Left cardiac atrium (tissue), 1 donor: Measurements from ENCODE around the gene ERVMER34-1.

GRCh38 chr4:48093805-48094294, 40.2 kb downstream of the TXK start:
- PRO-cap: no peak

DNA sequence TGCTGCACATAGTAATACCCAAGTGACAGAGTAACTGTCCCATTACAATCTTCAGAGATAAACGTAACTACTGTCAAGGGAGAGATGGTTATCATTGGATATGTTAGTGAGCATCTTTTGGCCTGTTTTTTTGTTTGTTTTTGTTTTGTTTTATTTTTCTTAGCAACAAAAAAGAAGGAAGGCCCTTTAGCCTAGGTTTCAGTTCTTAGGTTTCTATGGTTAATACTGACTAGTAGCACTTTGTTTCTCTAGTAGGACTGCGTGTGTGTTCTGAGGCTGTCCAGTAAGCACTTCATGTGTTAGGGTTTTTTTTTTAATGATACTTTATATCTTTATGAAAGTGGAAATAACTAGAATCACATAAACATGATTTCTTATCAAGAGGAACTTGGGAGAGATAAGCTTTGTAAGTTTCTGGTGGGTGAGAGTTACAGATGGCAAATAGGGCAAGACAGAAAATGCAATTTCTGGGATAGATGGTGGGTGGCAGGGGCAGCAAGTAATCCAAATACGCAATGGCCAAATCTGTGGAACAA, 59.5 kb upstream of the TXK start:
- PRO-cap: no peak

- PRO-cap: no peak
Observed at GRCh38 chr4:48340148-48340590, 1.2 kb upstream of the SLAIN2 start.

DNA sequence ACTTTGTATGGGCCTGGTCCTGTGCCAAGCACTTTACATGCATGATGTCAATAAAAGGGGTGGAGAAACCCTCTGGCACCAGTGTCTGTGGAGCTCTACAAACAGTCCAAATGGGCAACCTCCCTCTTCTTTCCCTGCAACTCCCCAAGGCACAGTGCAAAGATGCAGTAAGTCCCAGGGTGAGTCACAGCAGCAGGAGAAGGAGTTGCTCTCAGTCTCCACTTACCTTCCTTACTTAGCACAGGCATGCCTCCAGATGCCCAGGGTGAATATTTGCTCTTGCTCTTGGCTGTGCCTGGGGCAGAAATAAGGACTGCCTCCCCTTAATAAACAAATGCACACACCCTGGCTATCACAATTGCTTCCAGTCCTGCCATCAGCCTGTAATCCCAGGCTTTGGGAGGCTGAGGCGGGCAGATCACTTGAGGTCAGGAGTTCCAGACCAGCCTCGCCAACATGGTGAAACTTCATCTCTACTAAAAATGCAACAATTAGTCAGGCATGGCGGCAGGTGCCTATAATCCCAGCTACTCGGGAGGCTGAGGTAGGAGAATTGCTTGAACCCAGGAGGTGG, 4.2 kb downstream of the OCIAD2 start:
- PRO-cap: no peak

DNA sequence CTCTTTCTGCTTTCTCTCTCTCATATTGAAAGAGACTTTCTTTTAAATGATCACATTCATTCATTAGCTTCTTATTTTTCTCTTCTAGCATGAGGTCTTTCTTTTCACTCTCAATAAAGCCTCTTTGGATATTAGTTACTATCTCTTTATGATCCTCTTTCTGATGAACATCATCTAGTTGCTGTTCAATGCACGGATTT, 516.0 kb downstream of the CWH43 start:
- PRO-cap: no peak

GRCh38 chr4:51995532-51996185, 24.5 kb downstream of the LRRC66 start:
- PRO-cap: no peak

DNA sequence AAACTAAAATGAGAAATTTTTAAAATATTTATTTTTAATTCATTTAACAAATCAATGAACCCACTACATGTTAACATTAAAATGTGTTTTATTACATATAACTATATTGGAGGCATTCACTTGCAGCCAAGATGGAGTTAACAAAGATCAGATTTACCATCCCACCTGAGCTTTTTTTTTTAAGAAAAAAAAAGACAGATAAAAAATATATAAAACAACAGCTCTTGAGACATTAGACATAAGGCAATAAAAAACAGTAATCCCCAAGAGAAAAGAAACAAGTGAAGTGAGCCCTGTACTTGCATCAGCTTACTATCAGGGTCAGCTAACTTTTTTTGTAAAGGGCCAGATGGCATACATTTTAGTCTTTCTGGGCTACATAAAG, 173.2 kb downstream of the USP46 start:
- PRO-cap: no peak

DNA sequence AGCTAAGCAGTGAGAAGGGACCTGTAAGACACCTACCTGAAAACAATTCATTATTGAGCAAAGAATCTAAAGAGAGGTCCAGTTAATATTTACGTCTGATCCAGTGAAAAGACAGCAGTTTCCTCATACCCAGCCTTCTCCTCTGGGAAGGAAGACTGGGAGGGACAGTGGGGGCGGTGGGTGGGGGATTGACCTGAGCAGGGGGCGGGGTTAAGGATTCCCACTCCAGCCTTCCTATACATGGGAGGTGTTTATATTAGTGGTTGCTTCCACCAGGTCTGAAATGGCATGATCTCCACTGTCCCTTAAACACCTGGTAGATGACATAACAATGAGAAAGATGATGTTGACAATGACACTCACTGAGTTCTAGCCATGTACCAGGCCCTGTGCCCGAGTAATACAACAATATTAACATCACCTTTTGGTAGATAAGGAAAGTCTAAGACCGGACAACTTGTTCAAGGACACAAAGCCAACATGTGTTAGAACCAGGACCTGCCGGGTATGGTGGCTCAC, 2.8 kb downstream of the USP46 start:
- PRO-cap: no peak

DNA sequence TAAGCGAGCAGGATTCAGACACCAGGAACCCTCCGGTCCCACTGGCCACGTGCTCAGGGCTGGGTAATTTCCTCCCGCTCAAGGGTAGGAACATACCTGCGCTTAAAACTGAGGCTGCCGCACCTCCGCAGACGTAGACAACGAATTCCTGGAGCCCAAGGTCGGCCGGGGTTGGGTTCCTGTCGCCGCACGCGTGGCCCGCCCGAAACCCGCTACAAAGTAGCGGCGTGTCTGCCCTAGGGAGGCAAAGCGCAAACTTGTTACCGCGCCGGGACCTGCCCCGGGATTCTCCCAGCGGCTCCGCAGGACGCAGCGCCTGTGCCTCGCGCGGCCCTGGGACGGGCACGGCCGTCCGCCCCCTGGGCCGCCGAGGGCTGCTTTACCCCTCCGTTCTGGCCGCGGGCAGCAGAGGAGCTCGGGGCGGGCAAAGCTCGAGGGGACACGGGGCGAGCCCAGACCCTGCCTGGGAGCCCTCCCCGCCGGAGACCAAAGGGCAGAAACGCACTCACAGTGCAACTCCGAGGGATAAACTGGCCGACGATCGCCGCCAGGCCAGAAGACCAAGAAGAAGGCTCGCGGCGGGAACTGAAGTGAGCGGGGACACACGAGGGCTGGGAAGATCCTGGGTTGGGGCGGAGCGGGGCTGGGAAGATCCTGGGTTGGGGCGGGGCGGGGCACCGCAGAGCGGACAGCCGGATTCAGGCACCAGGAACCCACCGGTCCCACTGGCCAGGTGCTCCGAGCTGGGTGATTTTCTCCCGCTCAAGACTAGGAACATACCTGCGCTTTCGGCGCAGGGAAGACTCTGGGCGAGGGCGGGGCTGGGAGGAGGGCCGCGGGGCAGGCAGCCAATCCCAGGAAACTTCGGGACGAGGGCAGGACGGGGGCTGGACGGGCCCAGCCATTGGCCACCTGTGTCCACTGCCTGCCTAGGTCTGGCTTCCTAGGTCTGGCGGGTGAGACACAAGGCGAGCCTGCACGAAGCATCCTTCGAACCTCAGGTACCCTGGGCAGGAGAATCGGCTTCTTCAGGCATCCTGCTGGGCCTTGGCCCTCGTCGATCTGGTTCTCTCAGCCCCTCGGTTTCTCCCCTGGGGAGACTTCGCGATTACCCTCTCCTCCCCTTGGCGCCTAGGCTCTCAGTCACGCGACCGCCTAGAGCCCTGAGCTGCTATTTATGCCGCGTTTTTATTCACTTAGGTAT, at the start of gene ERVMER34-1:
ERVMER34-1 (minus strand) TSS at position 592 of the 1,204 bp plus-strand sequence.
- PRO-cap: no peak

GRCh38 chr4:52862387-52863053, 403 bp downstream of the RASL11B start:
- PRO-cap: no peak

GRCh38 chr4:52863054-52863573, 997 bp downstream of the RASL11B start:
- PRO-cap: no peak

- PRO-cap: no peak
Observed at GRCh38 chr4:53012735-53013226, 150.7 kb downstream of the RASL11B start.

DNA sequence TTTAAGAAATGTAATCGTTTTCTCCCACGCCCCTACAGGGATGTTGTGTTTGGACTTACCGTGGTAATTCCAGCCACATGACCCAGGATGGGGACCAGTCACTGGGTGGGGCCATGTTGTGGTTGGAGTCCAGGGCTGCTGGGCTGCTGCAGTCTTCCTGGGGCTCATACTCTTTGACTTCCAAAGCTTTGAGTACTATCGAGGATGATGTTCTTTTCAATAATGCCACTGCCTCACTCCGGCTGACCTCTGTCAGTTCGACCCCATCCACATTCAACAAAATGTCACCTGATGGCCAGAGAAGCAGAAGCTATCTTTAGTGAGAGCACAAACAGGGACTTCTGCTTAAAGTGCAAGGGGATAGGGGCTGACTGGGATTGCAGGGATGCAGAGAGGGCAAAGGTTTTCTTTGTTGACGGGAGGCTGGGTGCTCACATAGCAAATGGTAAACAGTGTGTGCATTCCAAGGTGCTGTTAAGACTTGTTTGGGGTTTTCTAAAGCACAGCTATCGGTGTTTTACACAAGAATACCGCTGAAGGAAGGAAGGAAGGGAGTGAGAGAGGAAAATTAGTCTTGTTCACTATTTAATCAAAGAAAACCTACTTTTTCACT, 99.4 kb downstream of the FIP1L1 start:
- PRO-cap: no peak

GRCh38 chr4:53592680-53593407, 1.6 kb upstream of the LNX1 start:
- PRO-cap: no peak

DNA sequence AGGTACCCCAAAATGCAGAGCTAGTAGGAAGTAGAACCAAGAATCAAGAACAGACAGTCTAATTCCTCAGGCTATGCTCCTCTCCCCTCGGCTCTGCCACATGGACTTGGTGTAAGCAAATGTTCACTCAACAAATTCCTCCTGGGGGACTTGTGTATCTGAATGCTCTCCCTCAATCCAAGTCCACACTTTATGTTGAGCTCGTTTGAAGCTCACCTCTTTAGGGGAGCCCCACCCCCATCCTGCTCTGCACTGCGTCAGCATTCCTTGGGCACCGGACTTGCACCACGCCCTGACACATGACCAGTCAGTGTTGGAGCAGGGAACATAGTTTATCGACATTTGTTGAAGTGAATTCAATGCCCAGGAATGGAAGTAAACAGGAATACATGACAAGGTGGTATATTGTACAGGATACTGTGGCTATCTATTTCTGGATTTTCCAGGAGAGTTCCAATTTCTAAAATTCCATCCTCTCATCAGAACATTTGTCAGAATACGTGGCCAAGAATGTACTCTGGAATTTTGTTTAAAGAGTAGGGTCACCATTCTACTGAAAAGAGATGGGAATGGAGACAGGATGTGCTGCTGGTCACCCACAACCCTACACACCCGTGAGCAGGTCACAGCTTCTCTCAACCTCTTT, 59.9 kb upstream of the LNX1 start:
- PRO-cap: bidirectional peak, plus-strand start at position 306 of the sequence, minus-strand start at position 194 of the sequence

- PRO-cap: no peak
Observed at GRCh38 chr4:53695493-53696419, 104.5 kb upstream of the LNX1 start.

DNA sequence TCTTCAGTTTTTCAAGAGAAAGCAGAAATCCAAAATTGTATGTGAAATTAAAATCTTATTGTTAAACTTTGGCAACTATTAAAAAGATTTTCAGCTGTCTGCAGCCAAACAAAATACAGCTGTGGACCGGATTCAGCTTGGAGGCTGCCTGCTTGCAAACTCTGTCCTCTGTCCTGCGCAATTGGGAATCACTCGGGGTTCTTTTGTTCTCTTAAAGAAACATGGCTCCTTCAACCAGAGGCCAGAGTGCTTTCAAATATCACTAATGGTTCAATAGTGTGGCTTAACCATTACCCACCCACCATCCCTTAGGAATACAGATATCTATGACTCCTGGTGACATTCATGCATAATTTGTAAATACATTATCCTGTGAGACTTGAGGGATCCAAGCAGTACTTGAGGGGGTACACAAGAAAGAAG, 201.2 kb downstream of the CHIC2 start:
- PRO-cap: no peak

DNA sequence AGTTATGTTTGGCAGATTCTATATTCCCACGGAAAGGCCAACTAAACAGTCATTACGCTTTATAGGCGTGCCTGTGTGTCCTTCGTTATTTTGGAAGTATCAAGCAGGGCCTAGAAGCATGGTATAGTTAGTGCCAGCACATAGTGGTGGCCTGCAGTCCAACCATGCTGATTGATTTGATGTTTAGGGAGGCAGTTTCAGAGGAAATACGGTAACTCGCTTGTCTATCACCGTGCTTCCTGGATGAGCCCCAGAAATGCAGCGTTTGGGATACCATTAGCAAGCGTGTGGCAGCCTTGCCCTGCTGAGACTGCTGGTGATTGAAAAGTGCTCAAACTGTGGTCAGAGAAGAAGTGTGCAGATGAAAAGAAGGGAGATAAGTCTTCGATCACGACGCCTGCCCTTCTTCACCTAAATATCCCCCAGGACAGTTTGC, 158.5 kb downstream of the CHIC2 start:
- PRO-cap: no peak

GRCh38 chr4:53908607-53909069, 155.8 kb downstream of the CHIC2 start:
- PRO-cap: no peak

- PRO-cap: no peak
Observed at GRCh38 chr4:53914134-53914997, 150.0 kb downstream of the CHIC2 start.